Testis (tissue), 5 donors: ENCODE measurements around a stretch of chr6.

GRCh38 chr6:22887991-22888648 is 318.8 kb downstream of the HDGFL1 start:
- PRO-cap, 3 experiments, result no peak in any of the 3 experiments
- RAMPAGE, long total RNA, 2 experiments, result no peak in any of the 2 experiments
- RRBS, result no CpG with 5 or more reads among the region's 2 CpGs

DNA sequence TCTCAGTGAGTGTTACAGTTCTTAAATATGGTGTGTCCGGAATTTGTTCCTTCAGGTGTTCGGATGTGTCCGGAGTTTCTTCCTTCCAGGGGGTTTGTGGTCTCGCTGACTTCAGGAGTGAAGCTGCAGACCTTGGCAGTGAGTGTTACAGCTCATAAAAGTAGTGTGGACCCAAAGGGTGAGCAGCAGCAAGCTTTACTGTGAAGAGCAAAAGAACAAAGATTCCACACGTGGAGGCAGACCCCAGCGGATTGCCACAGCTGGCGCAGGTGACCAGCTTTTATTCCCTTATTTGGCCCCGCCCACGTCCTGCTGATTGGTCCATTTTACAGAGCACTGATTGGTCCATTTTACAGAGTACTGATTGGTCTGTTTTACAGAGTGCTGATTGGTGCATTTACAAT is 641.2 kb downstream of the HDGFL1 start:
- PRO-cap, 3 experiments, result peak in 3 of 3 experiments; most common minus-strand start position 253 of the sequence (in 3)
- RAMPAGE, long total RNA, 2 experiments, result start-site peak on the minus strand in 2 of 2 experiments, centred at positions 259 to 283 of the sequence, 20 to 40 reads per replicate
- RRBS, result no CpG with 5 or more reads among the region's 9 CpGs

DNA sequence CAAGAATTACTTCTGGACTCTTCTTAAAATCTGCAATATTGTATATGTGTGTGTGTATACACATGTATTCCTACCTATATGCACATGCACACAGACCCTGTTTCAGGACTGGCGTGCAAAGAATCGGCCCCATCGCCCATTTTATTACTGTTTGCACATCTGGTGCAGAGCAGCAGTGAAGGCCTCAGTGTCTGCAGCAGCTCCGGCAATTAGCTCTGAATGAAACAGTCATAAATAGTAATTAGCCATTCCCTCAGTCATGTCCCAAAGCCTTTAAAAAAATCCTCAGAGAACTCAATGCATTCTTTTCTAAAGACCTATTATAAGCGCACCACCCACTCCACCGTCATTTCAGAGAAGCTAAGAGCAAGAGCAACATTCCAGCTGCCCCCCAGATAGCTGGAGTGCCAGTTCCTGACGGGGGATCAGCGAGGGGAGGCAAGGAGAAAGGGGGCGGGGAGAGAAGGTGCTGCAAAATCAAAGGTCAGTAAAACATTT is 469.8 kb upstream of the NRSN1 start:
- PRO-cap, 3 experiments, result no peak in any of the 3 experiments
- RAMPAGE, long total RNA, 2 experiments, result no peak in any of the 2 experiments
- RRBS, result no CpG with 5 or more reads among the region's 9 CpGs

- PRO-cap, 3 experiments, result no peak in any of the 3 experiments
- RAMPAGE, long total RNA, 2 experiments, result start-site peak on the plus strand in 1 of 2 experiments, at chr6:24522821-24522925 at its widest, 12 reads per replicate
- RRBS, result no CpG with 5 or more reads among the region's 10 CpGs
Measured at GRCh38 chr6:24522515-24523165, 27.9 kb downstream of the ALDH5A1 start.

DNA sequence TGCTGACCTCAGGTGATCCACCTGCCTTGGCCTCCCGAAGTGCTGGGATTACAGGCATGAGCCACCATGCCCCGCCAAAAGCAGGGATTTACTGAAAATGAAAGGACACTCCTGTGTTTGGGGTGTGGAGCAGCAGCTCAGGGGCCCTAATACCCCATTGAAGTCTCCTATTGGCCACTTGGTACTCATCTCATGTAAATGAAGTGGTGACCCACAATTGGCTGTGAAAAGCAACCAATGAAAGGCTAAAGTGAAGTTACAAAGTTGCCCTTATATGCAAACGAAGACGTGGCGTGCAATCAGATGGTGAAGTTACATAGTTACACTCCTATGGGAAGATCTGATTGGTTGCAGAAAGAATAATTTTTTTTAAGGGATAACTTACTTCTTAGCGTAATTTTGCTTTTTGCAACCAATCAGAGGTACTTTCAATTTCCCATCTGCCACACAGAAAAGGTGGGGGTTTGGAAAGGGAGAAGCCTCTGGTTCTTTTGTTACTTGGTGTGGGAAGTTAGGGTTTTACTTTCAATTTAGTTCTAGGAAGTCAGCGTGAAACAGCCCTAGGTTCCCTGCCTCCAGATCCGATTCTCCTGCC is 1.7 kb downstream of the ACOT13 start:
- PRO-cap, 3 experiments, result no peak in any of the 3 experiments
- RAMPAGE, long total RNA, 2 experiments, result no peak in any of the 2 experiments
- RRBS, result no CpG with 5 or more reads among the region's 8 CpGs

GRCh38 chr6:24714028-24714543 is 4.9 kb downstream of the C6orf62 start:
- PRO-cap, 3 experiments, result no peak in any of the 3 experiments
- RAMPAGE, long total RNA, 2 experiments, result no peak in any of the 2 experiments
- RRBS, result no CpG with 5 or more reads among the region's 4 CpGs

GRCh38 chr6:24717656-24718492 is 1.1 kb downstream of the C6orf62 start:
- PRO-cap, 3 experiments, result no peak in any of the 3 experiments
- RAMPAGE, long total RNA, 2 experiments, result no peak in any of the 2 experiments
- RRBS, result no CpG with 5 or more reads among the region's 5 CpGs

DNA sequence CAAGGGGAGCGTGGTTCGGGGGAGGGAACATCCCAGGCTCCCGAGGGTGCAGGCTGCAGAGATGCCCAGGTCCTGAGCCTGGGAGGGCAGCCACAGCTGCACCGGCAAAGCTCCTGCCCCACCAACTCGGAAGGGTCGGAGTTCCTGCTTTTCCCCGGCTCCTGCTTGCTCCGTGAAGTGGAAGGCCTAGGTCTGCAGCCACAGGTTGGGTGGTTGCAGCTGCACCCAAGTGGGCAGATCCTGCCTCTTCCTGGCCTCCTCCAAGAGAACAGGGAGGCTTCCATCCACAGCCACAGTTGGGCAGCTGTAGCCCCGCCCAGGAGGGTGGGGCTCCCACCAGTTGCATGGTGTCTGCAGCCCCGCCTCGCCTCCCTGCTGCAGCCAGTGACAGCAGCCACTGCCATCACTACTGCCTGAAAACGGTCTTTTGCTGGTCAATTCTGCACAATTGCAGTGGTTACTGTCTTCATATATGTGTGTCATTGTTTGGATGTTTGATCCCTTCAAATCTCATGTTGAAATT is 13.3 kb upstream of the GMNN start:
- PRO-cap, 3 experiments, result no peak in any of the 3 experiments
- RAMPAGE, long total RNA, 2 experiments, result no peak in any of the 2 experiments
- RRBS, result 26% methylated on average over 3 of the region's 12 CpGs

DNA sequence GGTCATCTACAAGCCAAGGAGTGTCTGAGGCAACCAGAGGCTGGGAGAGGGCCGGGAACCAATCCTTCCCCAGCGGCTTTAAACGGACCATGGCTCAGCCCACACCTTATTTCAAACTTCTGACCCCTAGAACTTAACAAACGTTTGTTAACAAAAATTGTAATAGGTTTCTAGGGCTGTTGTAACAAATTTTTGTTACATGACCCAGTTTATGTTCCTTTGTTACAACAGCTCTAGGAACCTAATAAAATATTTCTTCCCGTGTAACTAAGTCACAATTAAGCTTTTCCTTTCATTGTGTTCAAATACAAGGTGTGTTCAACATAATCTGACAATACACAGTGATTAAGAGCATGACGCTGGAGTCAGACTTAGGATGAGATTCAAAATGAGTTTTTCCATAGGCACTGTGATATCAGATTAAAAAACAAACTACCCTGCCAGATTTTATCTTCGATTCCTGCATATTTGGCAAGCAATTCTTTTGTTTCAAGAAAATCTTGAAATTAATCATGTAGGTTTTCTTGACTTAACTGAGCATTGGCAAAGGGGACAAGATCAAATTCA is 169.5 kb upstream of the RIPOR2 start:
- PRO-cap, 3 experiments, result no peak in any of the 3 experiments
- RAMPAGE, long total RNA, 2 experiments, result no peak in any of the 2 experiments
- RRBS, result no CpG with 5 or more reads among the region's 7 CpGs

- PRO-cap, 3 experiments, result no peak in any of the 3 experiments
- RAMPAGE, long total RNA, 2 experiments, result no peak in any of the 2 experiments
- RRBS, result no CpG with 5 or more reads among the region's 2 CpGs
Measured at GRCh38 chr6:25303204-25303654, 24.1 kb downstream of the CARMIL1 start.

DNA sequence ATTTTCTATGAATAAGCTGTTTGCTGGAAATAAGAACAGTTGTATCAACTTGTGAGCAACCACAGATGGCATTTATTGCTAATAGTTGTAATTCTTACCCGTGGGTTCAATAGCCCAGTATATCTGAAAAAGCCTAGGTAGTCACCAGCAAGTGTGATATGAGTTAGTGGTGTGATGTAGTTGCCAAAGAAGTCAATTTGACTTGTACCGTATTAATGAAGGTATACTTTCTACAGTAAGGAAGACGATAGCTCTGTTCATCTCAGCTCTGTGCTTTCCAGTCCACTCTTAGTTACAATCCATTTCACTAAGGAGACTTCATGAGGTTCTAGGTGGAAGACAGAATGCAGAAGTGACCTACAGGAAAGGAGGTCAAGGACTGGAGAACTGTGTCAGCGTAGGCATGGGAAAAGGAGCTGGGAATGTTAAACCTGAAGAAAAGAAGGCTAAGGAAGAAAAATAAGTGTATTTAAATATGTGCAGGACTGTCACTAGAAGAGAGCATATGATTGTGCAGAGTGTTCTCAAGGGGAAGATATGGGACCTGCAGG is 117.0 kb upstream of the SCGN start:
- PRO-cap, 3 experiments, result no peak in any of the 3 experiments
- RAMPAGE, long total RNA, 2 experiments, result no peak in any of the 2 experiments
- RRBS, result no CpG with 5 or more reads among the region's 4 CpGs

- PRO-cap, 3 experiments, result no peak in any of the 3 experiments
- RAMPAGE, long total RNA, 2 experiments, result no peak in any of the 2 experiments
- RRBS, result no CpG with 5 or more reads among the region's 7 CpGs
Measured at GRCh38 chr6:25748499-25748729, 6.1 kb upstream of the SLC17A4 start.

DNA sequence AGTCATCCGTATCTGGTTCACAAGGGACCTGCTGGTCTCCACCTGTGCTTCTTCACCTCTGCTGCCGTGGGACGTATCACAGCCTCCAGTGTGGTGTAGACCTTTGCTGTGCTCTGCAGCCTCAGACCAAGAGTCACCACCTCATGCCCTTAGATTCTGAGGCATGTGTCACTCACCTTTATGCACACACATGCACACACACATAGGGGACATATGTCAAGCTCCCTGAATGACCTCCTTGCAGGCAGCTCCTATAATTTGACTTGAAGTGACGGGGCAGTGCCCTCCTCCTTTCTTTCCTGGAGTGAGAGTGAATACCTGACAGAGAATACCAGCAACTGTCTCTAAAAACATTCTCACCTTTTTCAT is 3.4 kb downstream of the SLC17A4 start:
- PRO-cap, 3 experiments, result no peak in any of the 3 experiments
- RAMPAGE, long total RNA, 2 experiments, result no peak in any of the 2 experiments
- RRBS, result no CpG with 5 or more reads among the region's 4 CpGs

GRCh38 chr6:25830329-25830843 is 1.5 kb downstream of the SLC17A1 start:
- PRO-cap, 3 experiments, result no peak in any of the 3 experiments
- RAMPAGE, long total RNA, 2 experiments, result no peak in any of the 2 experiments
- RRBS, result no CpG with 5 or more reads among the region's 4 CpGs

DNA sequence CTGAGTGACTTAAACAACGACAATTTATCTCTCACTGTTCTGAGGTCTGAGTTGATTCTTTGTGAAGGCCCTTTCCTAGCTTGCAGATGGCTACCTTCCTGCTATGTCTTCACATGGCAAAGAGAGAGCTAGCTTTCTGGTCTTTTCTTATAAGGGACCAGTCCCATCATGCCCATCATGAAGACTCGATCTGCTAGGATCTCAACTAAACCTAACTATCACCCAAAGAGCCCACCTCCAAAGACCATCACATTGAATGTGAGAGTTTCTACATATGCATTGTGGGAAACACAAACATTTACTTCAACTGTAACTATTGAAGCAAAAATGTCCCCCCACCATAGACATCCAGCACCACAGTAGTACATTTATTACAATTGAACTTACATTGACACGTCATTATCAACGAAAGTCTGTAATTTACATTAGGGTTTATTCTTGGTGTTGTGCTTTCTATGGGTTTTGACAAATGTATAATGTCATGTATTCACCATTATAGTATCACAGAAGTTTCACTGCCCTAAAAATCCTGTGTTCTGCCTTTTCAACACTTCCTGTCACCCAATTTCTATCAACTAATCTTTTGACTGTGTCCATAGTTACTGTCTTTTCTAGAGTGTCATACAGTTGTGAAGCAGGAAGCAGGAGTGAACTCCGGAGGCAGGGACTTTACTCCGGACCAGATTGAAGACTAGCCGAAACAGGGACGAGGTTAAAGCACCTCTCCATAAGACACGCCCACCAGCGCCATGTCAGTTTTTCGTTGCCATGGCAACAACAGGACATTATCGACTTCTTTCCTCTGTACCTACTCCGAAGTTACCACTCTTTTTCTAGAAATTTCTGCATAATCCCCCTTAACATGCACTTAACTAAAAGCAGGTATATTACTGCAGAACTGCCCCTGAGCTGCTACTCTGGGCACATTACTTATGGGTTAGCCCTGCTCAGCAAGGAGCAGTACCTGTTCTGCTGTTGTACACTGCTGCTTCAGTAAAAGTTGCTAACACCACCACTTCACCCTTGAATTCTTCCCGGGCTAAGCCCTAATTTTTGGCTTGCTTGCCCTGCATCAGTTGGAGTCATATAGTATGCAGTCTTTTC is 25.0 kb downstream of the TRIM38 start:
- PRO-cap, 3 experiments, result no peak in any of the 3 experiments
- RAMPAGE, long total RNA, 2 experiments, result no peak in any of the 2 experiments
- RRBS, result no CpG with 5 or more reads among the region's 14 CpGs

- PRO-cap, 3 experiments, result no peak in any of the 3 experiments
- RAMPAGE, long total RNA, 2 experiments, result no peak in any of the 2 experiments
- RRBS, result under 1% methylated on average over 6 of the region's 9 CpGs
Measured at GRCh38 chr6:26056163-26056331, 223 bp downstream of the H1-2 start.

- PRO-cap, 3 experiments, result no peak in any of the 3 experiments
- RAMPAGE, long total RNA, 2 experiments, result no peak in any of the 2 experiments
- RRBS, result no CpG with 5 or more reads among the region's 21 CpGs
Measured at GRCh38 chr6:26120762-26121993, 2.5 kb downstream of the H2BC4 start.

GRCh38 chr6:26122890-26123668 is 647 bp downstream of the H2BC4 start:
- PRO-cap, 3 experiments, result peak in 3 of 3 experiments; most common plus-strand start chr6:26123183 (in 1); most common minus-strand start chr6:26123036 (in 3)
- RAMPAGE, long total RNA, 2 experiments, result no peak in any of the 2 experiments
- RRBS, result 2% methylated on average over 2 of the region's 37 CpGs

DNA sequence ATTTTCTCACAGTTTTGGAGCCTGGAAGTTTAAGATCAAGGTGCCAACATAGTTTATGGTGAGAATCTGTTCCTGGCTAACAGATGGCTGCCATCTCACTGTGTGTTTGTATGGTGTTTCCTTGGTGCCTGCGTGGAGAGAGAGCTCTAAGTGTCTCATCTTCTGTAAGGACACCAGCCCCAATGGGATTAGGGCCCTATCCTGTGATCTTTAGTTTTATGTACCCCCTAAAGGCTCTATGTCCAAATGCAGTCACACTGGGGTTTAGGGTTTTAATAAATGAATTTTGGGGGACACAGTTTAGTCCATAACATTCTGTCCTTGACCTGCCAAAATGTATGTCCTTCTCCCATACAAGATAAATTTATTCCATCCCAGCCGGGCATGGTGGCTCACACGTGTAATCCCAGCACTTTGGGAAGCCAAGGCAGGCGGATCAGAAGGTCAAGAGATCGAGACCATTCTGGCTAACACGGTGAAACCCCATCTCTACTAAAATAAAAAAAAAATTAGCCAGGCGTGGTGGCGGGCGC is 6.1 kb downstream of the H2AC6 start:
- PRO-cap, 3 experiments, result no peak in any of the 3 experiments
- RAMPAGE, long total RNA, 2 experiments, result no peak in any of the 2 experiments
- RRBS, result no CpG with 5 or more reads among the region's 9 CpGs

- PRO-cap, 3 experiments, result no peak in any of the 3 experiments
- RAMPAGE, long total RNA, 2 experiments, result no peak in any of the 2 experiments
- RRBS, result no CpG with 5 or more reads among the region's 7 CpGs
Measured at GRCh38 chr6:26140552-26141304, 15.4 kb upstream of the H1-4 start.